ENCODE measurements around a stretch of chr10.

GRCh38 chr10:3424372-3424968 is 251.9 kb upstream of the PITRM1 start:
- RRBS, result 6% methylated on average over 4 of the region's 21 CpGs

GRCh38 chr10:3435452-3436217 is 263.1 kb upstream of the PITRM1 start:
- RRBS, result no CpG with 5 or more reads among the region's 8 CpGs

DNA sequence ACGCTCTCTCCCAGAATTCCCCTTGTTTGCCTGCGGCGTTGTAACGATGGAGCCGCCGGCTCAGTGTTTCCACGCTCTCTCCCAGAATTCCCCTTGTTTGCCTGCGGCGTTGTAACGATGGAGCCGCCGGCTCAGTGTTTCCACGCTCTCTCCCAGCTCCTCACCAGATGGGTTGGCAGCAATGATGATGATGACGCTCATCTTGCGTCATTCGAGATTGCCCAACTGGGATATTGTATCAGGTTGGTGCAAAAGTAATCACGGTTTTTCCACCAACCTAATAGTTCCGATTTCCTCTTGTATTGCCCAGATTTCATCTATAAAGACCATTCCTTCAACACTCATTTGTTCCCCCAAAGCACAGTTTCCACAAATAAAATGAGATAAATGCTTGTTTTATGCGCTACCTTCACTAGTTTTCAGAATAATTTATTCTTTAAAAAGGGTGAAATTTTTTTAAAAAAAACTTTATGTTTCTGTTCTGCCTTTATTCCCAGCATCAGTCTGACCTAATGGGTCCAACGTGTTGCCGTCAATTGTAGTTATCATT is 228.3 kb downstream of the KLF6 start:
- RRBS, result no CpG with 5 or more reads among the region's 21 CpGs

DNA sequence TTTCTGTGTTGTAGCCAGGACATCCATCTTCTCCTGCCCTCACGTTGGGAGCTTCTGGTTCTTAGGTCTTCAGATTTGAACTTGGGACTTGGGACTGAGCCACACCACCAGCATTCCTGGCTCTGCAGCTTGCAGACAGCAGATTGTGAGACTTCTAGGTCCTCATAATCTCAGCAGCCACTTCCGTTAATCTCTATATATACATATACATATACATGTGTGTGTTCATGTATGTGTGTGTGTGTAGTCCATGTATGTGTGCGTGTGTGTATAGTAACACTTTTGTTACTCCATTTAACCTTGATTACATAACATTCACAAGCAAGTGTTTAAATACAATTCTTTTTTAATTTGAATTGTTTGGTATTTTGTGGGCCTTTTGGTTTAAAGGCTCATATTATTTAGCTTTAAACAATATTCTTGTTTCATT is 42.7 kb downstream of the KLF6 start:
- RRBS, result no CpG with 5 or more reads among the region's 3 CpGs

DNA sequence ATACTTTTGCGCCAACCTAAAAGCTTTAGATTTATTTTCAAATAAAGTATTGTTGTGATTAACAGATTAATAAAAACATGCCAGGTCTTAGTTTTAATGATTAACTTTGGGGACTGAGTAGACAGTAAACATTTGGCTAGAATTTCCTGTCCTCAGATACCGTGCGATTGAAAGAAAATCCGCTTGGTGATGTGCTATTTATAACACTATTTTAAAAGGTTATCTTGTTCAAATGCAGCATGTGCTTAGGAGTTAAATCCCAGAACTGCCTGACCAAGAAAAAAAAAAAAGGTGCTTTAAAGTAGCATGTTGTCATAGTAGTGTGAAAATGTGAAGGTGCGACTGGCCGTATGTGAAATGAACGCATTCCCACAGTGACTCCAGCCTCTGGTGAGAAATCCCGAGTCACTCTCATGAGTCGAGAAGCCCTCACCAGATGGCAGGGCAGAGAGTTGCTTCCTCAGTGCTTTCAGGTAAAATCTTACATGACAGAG is 18.2 kb upstream of the KLF6 start:
- RRBS, result no CpG with 5 or more reads among the region's 9 CpGs

DNA sequence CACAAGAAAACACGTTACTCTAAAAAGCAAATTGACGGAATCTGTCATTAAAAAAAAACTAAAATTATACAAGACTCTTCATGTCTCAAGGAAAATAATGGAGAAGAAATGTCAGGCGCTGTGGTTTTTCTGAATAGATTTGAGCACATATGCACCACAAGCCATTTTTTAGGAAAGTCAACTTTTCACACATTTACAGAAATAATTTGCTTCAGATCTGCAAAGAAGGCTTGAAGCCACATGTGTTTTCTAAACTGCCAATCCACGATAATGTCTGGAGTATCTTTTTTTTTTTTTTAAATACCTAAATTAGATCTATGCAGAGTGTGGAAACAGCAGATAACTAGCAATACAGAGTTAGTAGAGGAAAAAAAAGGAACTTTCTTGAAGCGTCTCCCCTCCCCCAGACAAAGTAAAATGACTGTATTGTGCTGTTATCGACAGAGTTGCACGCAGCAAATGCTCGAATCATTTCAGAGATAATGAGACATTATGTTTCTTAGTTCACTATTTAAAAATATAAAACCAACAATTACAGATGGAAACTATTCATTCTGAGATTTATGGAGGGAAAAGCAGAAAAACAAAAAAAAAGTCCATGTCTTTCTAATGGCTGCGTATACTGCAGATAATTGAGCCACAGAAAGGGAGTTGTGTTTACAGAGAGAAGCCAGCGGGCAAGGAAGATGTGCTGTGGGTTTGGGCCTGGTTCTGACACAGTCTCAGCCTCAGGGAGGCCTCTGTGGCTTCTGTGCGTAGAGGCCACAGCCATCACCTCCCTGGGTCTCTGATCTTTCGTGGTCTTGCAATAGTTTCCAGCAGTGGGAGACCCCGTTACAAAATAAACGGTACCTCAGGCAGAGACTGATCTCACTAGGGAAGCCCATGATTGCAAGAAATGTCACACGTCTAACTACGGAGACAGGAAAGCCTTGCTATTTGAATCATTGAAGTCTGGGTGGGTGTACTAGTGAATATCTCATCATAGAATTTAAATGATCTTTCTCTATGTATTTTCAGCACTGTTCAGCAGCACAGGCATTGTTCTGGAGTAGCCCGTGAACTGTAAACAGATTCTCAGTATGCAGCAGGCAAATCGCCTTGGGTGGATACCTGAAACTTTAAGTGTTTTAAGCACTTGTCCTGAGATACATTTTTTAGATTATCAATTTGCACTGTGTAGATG is 19.1 kb upstream of the KLF6 start:
- RRBS, result no CpG with 5 or more reads among the region's 18 CpGs

GRCh38 chr10:3806352-3807170 is 21.6 kb upstream of the KLF6 start:
- RRBS, result no CpG with 5 or more reads among the region's 9 CpGs

GRCh38 chr10:3935121-3935652 is 150.2 kb upstream of the KLF6 start:
- RRBS, result no CpG with 5 or more reads among the region's 13 CpGs

DNA sequence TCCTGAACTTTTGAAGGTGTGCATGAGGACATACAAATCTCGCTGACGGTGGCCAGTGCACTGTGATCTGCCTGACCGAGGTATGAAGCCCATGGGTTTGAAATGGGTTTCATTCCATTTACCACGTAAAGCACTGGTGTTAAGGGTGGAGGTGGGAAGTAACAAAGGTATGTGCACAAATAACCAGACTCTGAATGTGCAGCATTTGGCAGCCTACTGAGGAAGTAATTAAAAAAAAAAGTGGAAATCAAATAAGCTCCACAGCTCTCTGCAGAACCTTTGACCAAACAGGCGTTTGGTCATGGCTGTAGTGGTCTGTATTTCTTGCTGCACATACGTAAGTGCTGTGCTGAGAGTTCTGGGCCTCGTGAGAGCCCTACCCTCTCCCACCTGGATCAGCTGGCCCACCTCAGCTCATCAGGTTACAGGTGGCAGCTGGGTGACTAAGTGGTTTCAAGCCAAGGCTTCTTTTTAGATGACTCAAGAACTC is 178.1 kb upstream of the KLF6 start:
- RRBS, result no CpG with 5 or more reads among the region's 7 CpGs

DNA sequence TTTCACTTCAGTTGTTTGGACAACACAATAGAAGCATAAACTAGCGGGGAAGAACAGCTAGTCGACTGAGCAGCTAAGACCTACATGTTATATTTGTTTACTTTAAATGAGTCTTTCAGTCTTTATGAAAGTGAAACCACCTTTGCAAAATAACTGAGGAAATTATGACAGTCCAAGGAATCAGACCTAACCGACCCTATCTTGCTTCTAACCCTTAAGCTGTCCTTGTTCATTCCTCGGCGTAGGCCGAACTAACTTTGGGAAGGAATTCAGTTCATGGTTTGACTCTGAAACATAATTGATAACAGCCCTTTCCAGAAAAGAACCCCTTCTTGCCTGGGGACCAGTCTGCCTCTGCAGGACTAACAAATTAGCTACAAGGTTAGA is 185.0 kb upstream of the KLF6 start:
- RRBS, result no CpG with 5 or more reads among the region's 6 CpGs

- RRBS, result no CpG with 5 or more reads among the region's 7 CpGs
Observed at GRCh38 chr10:3991961-3992317, 206.9 kb upstream of the KLF6 start.

DNA sequence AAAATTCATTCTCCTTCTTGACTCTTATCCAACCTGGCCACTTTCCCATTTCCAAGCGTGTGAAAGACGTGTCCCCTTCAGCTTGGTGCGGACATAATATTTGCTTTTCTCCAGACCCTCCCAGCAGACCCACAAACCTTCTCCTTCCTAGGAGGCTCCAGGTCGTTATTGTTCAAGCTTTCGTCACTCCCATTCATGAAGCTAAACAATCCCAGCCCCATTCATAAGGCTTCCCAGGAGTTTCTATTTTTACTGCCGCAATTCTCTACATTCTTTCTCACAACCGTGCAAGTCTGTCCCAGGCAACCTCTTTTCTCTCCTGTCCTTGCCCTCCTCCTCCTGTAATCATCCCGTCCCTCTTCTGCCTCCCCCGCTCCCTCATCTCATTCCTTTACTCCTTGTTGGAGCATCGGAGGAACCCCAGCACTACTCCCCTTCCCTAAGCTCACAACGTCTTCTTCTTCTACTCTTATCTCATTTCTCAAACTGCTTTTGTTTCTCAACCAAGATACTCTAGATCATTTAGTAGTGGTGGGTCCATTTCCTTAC is 301.4 kb upstream of the KLF6 start:
- RRBS, result no CpG with 5 or more reads among the region's 11 CpGs

- RRBS, result no CpG with 5 or more reads among the region's 9 CpGs
Observed at GRCh38 chr10:4319792-4320389, 506.1 kb upstream of the AKR1E2 start.

DNA sequence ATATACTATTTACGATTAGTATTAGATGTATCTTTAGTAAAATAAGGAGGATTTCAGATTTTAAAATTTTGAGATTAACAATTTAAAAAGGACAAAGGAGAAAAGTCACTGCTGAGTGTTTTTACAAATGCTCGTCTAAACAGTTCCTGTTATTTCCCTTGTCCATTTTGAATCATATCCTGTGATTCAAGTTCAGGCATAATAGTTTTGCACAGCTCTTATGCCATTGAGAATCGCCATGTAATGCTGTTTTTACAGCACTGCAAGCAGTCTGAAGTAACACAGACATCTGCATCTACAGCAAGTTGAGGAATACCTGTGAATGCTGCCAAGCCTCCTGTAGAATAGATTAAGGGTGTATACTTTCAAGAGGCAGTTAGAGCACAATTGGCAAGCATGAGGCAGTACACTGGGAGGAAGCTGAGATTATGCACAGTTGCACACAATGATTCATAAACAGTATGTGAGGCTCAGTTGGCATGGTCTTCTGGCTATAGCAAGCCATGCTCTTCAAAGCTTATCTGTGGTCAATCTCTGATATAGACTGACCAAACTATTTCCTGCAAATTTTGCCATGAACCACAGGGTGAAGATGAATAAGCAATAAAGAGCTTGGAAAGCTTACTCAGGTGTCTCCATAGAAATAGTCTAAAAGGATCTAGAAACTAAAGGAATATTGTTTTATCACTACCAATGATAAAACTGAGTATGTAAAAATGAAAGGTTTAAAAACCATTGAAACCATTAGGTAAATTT is 121.9 kb upstream of the AKR1E2 start:
- RRBS, result no CpG with 5 or more reads among the region's 3 CpGs

- RRBS, result 3% methylated on average over 13 of the region's 44 CpGs
Observed at GRCh38 chr10:4826411-4827151, 574 bp downstream of the AKR1E2 start.

GRCh38 chr10:4983601-4984190 is 20.0 kb downstream of the AKR1C2 start:
- RRBS, result no CpG with 5 or more reads among the region's 5 CpGs

- RRBS, result no CpG with 5 or more reads among the region's 2 CpGs
Observed at GRCh38 chr10:5078683-5079177, 15.5 kb upstream of the AKR1C3 start.

- RRBS, result no CpG with 5 or more reads among the region's 5 CpGs
Observed at GRCh38 chr10:5093048-5093434, 1.2 kb upstream of the AKR1C3 start.

GRCh38 chr10:5456471-5457186 is 42.7 kb downstream of the CALML5 start:
- RRBS, result no CpG with 5 or more reads among the region's 15 CpGs